Psoas muscle (tissue), 2 donors: ENCODE data around the genes CDCA3, CD163 and SLC2A14.

GRCh38 chr12:6468896-6469614 is 1.4 kb downstream of the VAMP1 start:
- PRO-cap, 2 experiments: no peak in any of the 2 experiments

GRCh38 chr12:6534732-6534924 is 311 bp downstream of the GAPDH start:
- PRO-cap, 2 experiments: no peak in any of the 2 experiments

GRCh38 chr12:6538851-6539331 is 4.6 kb downstream of the GAPDH start:
- PRO-cap, 2 experiments: no peak in any of the 2 experiments

DNA sequence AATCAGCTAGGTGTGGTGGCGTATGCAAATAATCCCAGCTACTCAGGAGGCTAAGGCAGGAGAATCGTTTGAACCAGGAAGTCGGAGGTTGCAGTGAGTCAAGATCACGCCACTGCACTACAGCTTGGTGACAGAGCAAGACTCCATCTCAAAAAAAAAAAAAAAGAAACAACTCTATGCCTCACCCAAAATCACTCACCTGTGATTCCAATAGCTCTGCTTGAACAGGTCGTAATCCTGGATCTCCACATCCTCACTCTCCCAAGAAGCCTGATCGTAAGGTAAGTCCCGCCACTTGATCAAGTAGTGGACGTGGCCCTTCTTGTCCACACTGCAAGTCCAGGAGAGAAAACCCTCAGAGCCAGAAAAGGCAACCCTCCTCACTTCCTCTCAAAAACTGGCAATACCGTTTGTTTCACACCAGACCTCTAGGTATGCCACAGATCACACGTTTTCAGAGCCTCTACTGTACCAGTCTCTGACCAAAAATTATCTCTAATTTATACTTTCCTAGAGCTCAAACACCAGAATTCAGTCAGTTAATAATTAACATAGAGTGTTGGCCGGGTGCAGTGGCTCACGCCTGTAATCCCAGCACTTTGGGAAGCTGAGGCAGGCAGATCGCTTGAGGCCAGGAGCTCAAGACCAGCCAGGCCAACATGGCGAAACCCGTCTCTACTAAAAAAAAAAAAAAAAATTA is 11.2 kb downstream of the CHD4 start:
- PRO-cap, 2 experiments: no peak in any of the 2 experiments

DNA sequence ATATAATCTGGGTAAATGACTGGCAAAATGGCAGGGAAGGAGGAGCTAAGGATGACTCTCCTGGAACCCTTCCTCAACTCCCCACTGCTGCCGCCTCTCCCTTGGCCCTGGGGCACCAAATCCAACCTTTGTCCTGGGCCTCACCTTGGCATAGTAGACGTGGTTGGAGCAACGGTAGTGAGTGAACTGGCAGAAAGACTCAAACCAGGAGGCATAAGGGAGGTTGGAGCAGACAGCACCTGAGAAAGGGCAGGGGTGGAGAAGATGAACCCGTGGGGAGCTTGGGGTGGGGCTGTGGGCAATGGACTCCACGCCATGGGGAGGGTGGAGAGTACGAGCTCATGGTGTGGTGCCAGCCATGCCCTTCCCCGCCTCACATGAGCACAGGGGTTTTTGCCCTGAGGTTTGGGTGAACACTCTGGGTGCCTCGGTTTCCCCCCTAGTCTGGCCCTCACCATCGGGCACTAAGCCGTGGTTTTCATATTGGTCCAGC is 847 bp downstream of the ACRBP start:
- PRO-cap, 2 experiments: no peak in any of the 2 experiments

DNA sequence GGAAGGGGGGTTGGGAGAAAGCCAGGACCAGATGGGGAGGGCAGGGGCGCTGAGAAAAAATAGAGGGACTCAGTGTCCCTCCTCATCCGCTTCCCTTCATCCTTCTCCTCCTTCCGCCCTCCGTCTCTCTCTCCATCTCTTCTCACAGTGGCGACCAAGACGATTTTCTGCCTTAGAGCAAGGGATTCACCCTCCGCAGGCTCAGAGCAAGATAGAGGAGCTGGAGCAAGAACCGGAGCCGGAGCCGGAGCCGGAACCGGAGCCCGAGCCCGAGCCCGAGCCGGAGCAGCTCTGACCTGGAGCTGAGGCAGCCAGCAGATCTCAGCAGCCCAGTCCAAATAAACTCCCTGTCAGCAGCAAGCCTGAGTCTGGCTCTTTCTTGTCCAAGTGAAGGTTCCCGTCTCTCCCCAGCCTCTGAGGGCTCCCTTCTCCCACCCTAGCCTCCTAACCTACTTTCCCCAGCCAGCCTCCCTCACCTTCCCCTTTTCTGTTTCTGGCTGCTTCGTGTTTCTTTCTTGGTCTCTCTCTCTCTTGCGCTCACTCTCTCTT is 5.8 kb downstream of the LAG3 start:
- PRO-cap, 2 experiments: no peak in any of the 2 experiments

DNA sequence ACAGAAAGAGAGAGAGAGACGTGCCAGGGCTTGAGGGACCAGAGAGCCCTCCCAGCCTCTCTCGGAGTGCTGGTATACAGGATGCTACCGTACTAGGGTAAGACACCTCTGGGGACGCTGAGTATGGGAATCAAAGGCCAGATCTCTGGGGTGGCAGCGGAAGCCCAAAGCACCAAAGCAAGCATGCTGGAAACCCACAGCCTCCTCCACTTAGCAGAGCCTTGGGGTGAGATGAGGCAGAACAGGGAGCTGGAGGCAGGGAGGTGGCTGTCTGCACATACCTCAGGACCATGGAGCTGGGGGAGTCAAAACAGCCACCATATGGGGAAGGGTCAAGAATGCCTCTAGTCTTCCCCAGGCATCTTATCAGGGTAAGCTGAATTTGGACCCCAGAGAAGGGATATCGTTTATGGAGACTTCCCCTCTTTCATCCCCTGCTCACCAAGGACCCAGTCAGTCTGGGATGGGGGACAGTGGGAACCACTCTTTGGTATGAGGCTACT is 3.7 kb downstream of the CD4 start:
- PRO-cap, 2 experiments: no peak in any of the 2 experiments

- PRO-cap, 2 experiments: peak in 2 of 2 experiments; most common plus-strand start chr12:6851486 (in 2); most common minus-strand start chr12:6851286 (in 1)
Observed at GRCh38 chr12:6851191-6851808, at the start of gene CDCA3. Gene CDCA3, minus strand, starts transcription at chr12:6851286.

DNA sequence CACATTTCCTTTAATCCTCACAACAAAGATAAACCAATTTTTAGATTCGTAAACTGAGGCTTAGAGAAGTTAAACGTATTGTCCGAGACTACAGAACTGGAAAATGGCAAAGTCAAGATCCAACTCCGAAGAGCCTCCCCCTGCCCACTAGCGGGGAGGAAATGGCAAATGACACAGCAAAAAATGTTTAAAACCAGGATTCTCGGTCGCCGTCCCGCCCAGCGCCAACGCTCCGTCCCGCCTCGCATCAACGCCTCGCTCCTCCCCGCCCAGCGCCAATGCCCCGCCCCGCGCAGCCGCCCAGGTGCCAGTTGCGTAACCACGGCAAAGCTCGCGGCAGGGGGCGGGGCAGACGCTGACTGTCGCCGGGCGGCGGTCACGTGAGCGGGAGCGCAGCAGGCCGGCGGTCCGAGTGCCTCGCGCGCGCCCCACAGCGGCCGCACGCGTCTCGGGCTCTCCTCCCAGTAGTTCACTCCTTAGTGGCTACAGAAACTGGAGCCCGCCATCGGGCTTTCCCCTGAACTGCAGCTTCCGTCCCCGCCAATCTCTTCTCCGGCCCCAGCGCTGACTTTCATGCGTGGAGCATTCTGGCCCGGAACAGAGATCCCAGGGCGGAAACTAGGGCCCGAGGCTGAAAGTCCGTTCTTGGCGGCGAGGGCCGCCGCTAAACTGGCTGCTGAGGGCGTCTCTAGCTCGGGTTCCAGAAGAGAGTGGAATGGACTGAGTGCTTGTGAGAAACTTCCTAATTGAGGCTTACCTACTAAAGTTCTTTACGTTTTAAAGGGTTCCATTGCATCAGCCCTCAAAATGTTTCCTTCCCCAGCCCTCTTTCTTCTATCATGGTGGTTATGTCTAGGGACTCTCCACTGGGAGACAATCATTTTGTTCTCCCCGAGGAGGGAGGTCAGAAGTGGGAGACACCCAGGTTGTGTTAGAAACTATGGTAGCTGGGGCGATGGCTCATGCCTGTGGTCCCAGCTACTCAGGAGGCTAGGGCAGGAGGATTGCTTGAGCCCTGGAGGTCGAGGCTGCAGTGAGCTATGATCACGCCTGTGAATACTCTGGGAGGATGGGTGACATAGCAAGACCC is 13.4 kb upstream of the LRRC23 start:
- PRO-cap, 2 experiments: peak in 2 of 2 experiments; most common plus-strand start position 362 of the sequence (in 2); most common minus-strand start position 263 of the sequence (in 1)

DNA sequence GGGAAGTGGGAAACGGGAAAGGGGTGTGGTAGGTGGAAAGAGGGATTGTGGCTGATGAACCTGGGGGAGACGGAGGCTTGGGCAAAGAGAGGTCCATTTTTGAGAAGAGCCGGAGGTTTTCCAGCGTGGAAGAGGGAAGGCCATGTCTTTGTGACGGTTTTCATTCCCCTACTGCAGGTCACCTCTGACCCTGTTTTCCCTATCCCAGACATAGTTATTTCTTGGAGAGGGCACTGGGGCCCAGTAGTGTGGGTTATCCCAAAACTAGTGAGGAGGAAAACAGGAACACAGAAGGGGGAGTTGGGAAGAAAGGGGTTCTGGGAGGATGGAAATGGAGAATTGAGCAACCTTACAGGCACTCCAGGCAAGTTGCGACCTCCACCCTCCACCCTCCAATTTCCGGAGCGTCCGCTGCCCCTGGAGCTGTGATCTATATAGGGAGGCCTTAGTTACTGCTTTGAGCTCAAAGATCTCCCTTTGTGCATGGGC is 1.2 kb downstream of the ATN1 start:
- PRO-cap, 2 experiments: no peak in any of the 2 experiments

DNA sequence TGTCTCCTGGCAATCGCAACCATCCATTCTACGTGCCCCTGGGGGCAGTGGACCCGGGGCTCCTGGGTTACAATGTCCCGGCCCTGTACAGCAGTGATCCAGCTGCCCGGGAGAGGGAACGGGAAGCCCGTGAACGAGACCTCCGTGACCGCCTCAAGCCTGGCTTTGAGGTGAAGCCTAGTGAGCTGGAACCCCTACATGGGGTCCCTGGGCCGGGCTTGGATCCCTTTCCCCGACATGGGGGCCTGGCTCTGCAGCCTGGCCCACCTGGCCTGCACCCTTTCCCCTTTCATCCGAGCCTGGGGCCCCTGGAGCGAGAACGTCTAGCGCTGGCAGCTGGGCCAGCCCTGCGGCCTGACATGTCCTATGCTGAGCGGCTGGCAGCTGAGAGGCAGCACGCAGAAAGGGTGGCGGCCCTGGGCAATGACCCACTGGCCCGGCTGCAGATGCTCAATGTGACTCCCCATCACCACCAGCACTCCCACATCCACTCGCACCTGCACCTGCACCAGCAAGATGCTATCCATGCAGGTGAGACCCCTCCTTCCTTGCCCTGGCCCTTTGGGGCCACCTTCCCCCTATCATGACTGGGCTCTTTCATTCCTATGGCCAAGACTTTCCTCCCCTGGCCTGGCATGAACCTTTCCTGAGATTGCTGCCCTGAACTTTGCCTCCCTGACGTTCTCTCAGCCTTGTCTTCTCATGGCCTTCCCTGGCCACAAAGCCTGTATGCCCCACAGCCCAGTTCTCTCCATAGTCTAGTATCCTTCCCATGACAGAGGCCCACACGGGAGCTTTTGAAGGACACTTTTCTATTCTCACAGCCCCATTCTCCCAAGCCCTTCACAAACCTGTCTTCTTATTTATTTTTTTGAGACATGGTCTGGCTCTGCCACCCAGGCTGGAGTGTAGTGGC is 4.9 kb upstream of the C12orf57 start:
- PRO-cap, 2 experiments: peak in 1 of 2 experiments; most common plus-strand start position 295 of the sequence (in 1)

DNA sequence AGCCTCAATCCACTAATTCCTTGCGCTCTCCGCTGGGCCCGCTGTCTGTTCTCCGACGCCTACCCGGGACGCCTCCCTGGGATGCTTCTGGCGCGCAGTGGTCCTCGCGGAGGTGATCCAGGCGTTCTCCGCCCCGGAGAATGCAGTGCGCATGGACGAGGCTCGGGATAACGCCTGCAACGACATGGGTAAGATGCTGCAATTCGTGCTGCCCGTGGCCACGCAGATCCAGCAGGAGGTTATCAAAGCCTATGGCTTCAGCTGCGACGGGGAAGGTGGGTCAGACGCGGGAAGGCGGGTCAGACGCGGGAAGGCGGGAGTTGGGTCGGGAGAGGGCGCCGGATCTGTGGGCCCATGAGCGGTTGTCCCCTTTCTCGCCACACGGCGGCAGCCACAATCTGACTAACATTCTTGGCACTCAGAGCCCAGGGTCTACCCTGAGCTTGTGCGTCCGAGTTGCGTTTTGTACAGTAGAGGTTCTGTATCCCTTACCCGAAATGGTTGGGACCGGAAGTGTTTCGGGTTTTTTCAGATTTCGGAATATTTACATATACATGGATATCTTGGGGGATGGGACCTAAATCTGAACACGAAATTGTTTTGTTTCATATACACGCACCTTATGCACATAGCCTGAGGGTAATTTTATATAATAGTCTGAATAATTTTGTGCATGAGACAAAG is 698 bp downstream of the C12orf57 start:
- PRO-cap, 2 experiments: peak in 2 of 2 experiments; most common minus-strand start position 89 of the sequence (in 1)

GRCh38 chr12:6949179-6949680 is 1.9 kb upstream of the PTPN6 start:
- PRO-cap, 2 experiments: no peak in any of the 2 experiments

DNA sequence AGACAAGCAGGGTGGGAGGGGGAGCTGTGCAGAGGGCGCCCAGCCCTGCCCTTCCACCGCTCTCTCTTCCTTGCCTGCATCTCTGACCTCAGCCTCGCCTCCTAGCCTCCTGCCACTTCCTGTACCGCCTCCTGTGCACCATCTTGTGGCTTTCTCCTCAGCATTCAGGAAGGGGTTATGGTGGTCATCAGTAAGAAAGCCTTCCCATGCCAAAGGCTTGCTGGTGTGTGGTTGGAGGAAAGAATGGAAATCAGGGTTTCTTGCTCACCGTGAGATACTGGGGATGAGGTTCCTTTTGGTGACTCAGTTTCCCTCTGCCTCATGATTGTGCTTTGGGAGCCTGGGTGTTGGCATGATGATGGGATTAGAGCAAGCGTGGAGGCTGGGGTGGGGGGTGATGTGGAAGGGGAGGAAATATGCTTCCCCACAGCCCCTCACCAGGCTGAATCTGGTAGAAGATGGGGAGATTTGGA is 1.5 kb downstream of the CLSTN3 start:
- PRO-cap, 2 experiments: no peak in any of the 2 experiments

- PRO-cap, 2 experiments: no peak in any of the 2 experiments
Observed at GRCh38 chr12:7503253-7504124, at the start of gene CD163. Gene CD163, minus strand, starts transcription at chr12:7503777.

- PRO-cap, 2 experiments: no peak in any of the 2 experiments
Observed at GRCh38 chr12:7638524-7639072, 27.1 kb downstream of the APOBEC1 start.

- PRO-cap, 2 experiments: no peak in any of the 2 experiments
Observed at GRCh38 chr12:7847508-7848049, 25.1 kb downstream of the SLC2A14 start.

DNA sequence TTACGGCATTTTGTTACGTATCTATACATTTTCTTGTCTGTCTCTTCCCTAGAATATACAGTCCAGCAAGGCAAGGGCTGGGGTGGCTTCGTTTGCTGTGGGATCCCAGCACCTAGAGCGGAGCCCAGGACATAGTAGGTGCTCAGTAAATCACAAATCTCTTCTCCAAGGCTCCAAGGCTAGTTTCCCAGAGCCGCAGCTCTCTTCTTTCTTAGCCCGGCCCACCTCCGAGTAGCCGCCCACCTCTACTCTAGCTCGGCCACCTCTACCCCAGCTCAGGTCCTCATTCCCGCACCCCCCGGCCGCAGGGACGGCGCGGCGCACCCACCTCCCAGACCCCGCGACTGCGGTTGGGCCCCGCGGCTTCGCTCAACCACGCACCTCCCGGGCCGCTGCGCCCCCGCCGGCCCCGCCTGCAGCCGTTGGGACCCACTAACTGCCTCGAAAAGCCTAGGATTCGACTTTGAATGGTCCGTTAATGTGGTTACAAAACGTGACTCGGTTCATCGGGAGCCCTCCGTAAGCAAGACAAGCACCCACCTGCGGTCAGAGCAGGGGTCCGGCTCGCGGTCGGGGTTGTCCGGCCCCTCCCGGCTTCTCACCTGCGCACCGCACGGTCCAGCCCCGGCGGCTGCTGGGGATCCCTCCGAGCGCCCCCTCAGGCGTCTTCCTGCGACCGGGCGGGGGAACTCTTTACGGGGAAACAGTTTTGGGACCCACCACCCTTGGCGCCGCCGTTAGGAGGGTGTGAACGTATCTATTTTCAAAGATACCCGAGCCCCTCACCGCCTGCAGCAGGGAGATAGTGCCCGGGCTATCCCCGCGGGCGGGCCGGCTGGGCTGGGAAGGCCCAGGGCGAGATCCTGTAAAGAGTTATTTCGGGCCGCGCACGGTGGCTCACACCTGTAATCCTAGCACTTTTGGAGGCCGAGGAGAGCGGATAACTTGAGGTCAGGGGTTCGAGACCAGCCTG is at the start of gene SLC2A14:
TSS of gene SLC2A14 (minus strand) at position 437 of the 973 bp plus-strand sequence.
- PRO-cap, 2 experiments: no peak in any of the 2 experiments

DNA sequence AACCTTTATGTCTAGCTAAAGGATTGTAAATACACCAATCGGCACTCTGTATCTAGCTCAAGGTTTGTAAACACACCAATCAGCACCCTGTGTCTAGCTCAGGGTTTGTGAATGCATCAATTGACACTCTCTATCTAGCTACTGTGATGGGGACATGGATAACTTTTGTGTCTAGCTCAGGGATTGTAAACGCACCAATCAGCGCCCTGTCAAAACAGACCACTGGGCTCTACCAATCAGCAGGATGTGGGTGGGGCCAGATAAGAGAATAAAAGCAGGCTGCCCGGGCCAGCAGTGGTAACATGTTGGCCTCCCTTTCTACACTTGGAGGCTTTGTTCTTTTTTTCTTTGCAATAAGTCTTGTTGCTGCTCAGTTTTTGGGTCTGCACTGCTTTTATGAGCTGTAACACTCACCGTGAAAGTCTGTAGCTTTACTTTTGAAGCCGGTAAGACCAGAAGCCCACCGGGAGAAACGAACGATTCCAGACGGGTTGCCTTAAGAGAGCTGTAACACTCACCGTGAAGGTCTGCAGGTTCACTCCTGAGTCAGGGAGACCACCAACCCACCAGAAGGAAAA is 9.1 kb upstream of the SLC2A14 start:
- PRO-cap, 2 experiments: no peak in any of the 2 experiments

DNA sequence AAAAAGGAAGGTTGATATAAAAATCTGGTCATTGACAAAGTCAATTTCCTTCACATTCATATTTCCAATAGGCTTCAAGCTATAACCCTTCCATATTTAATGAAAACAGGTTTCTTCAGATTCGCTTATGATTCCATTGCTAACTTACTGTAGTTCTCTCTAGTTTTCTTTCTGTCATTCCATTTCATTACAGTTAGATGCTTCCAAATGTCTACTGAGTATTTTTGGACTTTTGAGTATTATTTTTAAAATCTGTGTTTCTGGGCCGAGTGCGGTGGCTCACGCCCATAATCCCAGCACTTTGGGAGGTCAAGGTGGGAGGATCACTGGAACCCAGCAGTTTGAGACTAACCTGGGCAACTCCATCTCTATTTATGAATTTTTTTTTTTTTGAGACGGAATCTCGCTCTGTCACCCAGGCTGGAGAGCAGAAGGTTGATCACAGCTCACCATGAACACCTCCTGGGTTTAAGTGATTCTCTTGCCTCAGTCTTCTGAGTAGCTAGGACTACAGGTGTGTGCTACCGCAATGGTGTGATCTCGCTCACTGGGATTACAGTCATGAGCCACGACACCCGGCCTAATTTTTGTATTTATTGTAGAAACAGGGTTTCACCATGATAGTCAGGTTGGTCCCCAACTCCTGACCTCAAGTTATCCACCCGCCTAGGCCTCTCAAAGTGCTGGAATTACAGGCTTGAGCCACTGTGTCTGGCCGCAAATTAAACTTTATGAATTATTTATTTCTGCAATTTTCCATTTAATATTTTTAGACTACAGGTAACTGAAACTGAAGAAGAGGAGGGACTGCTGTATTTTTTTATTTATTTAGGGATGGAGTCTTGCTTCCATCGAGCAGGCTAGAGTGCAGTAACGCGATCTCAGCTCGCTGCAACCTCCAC is 14.1 kb downstream of the SLC2A3 start:
- PRO-cap, 2 experiments: no peak in any of the 2 experiments